LHCN-M2 (cell line): Measurements from ENCODE around the gene TBC1D7.

DNA sequence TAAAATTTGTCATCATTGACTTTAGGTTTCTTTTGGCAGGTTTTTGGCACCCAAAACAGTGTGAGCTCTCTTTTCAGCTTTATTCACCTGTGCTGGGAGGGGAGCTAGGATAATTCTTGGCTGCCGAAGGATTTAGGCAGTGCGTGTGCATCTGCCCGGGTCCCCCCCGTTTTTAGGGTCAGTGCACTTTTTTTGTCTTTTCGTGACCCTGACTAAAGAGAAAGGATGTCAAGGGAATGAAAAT lies 1.0 kb downstream of the EDN1 start:
- RAMPAGE, long total RNA, result no peak

GRCh38 chr6:12313295-12313723 lies 23.1 kb downstream of the EDN1 start:
- RAMPAGE, long total RNA, result no peak

- RAMPAGE, long total RNA, result no peak
Measured at GRCh38 chr6:12336196-12336688, 46.1 kb downstream of the EDN1 start.

DNA sequence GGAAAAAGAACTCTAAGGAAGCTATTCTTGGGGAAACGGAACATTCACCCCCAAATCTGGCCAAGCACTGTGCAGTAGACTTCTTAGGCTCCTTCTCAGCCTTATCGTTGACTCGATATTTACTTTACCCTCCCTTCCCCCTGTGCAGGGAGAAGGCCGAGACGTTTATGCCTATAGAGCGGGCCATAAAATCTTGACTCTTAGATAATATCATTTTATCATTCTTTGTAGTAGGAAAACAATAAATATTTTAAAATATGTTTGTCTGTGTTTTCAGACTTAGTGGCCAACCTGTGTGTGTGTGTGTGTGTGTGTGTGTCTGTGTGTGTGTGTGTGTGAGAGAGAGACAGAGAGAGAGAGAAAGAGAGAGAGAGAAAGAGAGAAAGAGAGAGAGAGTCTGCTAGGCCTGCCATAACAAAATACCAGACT lies 74.1 kb downstream of the EDN1 start:
- RAMPAGE, long total RNA, result no peak

GRCh38 chr6:12749555-12750642 lies 33.3 kb downstream of the PHACTR1 start:
- RAMPAGE, long total RNA, result no peak

DNA sequence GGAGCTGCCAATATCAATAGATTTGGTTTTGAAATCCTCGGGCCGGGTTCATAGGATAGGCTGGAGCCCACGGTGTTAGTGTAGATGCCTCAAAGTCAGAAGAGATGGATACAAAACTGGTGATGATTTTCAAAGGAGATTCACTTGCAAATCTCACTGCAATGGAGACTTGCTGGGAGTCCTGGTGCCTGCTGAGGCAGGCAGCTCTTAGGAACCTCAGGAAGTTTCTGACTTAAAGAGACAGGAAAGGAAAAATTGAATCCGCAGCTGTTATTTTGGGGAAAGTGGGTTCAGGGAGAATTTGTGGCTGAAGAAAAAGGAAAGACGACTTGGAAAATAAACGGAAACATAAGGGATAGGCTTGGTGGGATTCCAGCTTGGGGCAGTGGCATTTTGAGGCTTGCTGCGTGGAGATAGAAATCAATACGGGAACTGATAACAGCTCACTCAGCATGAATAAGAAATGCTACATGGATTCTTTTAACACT lies 241.6 kb downstream of the PHACTR1 start:
- RAMPAGE, long total RNA, result no peak

GRCh38 chr6:13273551-13274421 lies 54.6 kb downstream of the TBC1D7 start:
- RAMPAGE, long total RNA, result no peak

DNA sequence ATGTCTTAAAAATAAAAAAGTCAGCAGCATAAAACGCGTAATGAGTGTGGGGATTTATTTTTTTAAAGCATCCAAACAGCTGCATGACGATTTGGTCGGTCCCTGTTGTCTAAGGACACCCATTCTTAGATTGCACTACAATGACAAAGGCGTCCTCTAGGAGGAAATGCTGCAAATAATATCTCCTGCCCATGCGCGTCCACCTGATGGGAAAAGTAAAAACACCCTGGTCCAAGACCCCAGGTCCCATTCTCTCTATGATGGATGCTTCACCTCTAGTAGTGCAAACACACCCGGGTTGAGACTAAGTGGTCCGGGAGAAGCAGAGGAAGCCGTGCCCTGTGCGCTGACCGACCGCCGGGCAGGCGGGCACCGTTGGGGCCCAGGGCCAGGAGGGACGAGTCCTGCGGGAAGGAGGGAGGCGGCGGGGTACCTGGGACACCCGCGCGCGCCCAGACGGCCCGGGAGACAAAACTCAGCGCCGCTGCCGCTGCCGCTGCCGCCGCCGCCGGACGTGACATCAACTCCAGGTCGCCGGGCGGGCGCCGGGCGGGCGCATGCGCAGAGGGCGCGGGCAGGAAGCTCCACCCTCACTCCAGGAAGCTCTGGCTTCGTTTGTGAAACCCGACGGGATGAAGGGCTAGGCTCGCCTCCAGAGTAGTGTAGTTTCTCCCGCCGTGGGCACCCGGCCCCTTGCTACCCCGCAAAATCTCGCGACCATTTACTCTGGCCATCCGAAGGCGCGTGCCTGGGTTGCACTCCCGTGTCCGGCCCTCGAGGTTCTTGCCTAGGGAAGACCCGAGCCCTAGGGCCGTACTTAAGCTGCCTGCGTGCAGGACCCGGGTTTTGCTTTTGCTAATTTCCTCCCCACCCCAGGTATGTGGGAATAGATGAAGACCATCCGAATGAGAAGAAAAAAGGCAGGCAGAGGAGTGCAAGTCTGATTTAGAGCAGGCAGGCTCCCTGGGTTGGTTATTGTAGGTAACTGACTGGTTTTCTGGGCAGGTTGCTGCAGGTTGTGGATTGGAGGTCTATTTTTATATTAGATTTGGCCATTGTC lies at the start of gene TBC1D7:
Gene TBC1D7, minus strand, starts transcription at position 515 of the 1,060 bp plus-strand sequence.
- RAMPAGE, long total RNA, result no peak

- RAMPAGE, long total RNA, result no peak
Measured at GRCh38 chr6:13406614-13407274, 78.4 kb upstream of the TBC1D7 start.

DNA sequence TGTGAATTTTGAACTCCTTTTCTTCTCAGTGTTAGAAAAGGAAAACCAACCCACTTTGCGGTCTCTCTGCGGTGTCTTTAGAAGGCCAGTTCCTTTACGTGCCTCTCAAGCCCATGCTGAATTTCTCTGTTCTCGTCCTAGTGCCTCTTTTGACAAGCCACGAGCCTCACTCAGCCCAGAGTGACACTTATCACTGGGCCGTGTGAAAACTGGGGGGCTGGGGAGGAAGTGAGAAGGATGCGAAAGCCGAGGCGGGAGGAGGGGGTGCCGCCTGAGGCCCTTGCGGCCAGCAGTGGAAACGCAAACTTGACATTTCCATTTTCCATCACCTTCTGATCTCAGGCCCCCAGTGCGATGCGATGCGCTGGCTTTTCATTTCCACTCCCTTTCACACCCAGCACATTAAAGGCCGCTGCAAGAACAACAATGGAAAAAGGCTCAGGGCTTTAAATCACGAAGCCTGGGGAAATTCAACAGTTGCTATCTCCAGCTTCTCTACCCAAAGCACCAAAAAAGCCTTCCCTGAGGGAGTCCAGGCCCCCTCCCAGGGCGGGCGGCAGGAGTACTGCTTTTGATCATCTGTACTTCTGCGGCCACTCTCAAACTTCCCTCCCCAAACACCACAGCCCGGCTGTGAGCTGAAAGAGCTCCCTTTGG lies 59.1 kb downstream of the GFOD1 start:
- RAMPAGE, long total RNA, result no peak

- RAMPAGE, long total RNA, result no peak
Measured at GRCh38 chr6:13445079-13445809, 42.2 kb downstream of the GFOD1 start.

GRCh38 chr6:13484049-13484549 lies 3.3 kb downstream of the GFOD1 start:
- RAMPAGE, long total RNA, result no peak

DNA sequence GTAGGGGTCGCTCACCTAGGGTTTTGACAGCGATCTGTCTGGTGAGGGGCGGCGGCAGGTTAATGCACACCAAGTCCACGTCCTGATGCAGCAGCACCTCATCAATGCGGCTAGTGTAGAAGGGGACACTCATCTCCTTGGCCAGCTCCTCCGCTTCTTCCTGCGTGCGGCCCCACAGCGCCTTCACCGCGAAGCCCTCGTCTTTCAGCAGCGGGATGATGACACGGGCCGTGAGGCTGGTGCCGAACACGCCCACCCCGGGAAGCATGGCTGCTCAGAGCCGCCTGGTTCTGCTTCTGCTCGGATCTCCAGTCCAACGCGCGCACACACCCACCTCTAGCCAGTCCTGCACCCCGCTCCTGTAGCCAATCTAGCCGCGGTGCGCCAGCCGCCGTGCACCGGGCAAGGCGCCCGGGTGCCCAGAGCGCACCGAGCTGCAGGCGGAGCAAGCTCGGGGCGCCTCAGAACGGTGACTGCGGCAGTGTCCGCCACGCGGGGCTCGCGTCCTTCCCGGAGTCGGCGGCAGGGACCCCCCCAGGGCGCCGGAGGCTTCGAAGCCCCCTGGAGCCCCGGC lies 690 bp downstream of the GFOD1 start:
- RAMPAGE, long total RNA, result no peak

DNA sequence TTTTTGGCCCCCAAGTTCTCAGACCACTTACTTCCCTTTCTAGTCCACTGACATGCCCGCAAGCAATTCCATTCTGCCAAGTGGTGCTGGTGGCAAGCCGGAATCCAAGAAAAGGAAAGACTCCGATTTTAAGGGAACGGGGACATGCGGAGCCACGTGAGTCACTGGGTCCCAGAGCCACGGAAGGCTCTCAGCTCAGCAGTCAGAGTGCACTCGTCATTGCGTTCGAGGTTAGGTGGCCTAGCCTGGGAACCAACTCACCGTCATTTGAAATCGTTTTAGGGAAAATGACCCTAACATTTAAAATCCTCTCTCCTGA lies 738 bp upstream of the SIRT5 start:
- RAMPAGE, long total RNA, result no peak

DNA sequence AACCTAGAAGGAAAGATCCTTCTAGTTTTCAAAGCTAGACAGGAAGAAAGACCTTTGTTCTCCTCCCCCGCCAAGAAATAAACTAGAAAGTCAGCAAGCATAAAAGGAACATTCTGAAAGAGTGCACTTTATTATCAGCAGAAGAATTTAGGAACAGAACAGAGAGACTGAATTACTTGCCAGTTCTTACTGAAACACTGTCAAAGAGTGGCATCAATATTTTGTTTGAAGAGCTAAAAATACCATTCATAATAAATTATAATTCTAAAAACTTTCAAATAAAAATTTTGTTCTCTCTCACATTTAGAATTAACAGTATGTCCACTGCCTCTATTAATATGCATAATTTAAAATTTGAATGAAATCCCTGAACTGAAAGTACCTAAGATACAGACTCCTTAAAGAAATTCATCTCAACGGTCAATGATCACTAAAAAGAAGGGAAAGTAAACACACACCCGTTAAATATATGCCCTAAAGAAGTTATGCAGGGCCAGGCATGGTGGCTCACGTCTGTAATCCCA lies 21.2 kb downstream of the RANBP9 start:
- RAMPAGE, long total RNA, result no peak

DNA sequence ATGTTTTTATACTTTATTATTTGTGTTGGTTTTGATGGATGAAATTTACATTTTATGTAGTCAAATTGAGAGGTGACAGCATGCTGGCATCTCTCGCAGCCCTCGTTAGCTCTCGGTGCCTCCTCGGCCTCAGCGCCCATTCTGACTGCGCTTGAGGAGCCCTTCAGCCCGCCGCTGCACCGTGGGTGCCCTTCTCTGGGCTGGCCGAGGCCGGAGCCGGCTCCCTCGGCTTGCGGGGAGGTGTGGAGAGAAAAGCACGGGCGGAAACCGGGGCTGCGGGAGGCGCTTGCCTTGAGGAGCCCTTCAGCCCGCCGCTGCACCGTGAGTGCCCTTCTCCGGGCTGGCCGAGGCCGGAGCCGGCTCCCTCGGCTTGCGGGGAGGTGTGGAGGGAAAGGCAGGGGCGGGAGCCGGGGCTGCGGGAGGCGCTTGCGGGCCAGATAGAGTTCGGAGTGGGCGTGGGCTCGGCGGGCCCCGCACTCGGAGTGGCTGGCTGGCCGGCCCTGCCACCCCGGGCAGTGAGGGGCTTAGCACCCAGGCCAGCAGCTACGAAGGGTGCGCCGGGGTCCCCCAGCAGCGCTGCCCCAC lies 45.5 kb upstream of the MCUR1 start:
- RAMPAGE, long total RNA, result no peak

DNA sequence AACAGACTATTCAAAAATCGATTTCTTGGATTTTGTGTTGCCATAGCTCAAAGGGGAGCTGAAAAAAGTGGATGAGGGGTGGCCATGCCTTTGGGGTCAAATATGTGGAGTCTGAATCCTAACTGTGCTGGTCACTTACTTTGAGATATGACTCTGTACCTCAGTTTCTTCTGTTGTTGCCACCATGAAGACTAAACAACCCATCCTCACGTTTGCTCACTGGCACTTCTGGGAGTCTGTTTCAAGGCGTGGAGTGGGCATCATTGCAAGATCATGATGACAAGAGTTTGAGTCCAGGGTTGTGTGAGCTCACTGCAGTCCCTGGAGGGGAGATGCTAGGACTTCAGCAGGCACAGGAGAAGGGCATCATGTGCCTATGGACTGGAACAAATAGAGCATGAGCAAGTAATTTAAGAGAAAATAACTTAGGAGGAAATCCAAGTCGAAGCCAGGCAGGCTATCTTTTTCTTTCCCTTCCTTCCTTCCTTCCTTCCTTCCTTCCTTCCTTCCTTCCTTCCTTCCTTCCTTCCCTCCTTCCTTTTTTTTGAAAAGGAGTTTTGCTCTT lies 33.5 kb downstream of the CD83 start:
- RAMPAGE, long total RNA, result no peak

DNA sequence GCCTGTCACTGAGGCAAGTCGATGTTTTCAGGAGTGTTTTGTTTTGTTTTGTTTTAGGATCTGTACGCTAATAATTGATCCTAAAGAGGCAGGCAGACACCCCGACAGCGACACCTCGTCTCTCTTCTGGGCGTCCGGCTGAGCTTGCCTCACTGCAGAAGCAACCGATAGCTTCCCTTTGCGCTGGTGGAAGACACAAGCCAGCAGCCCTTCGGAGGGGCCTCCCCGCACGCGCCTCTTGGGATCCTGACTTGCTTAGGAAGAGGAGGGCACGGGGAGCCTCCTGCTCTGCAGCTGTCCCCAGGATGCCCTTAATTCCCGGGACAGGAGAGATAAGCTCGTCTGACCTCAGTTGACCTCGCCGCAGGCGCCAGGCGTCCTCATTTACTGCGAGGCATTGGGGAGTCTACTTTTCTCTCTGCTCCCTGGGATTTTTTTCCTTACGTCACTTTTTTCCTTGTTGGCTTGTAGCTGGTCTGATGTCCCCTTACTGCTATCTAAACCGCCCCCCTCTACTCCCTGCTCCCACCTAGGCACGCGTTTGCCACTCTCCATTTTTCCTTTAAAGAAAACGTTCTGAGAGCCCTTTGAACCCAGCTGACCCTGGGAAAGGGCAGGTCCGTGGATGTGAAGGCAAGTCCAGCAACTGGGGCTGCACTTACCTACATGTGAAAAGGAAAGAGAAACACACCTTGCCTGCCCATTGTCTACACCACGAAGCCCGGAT lies 94.1 kb downstream of the CD83 start:
- RAMPAGE, long total RNA, result no peak

DNA sequence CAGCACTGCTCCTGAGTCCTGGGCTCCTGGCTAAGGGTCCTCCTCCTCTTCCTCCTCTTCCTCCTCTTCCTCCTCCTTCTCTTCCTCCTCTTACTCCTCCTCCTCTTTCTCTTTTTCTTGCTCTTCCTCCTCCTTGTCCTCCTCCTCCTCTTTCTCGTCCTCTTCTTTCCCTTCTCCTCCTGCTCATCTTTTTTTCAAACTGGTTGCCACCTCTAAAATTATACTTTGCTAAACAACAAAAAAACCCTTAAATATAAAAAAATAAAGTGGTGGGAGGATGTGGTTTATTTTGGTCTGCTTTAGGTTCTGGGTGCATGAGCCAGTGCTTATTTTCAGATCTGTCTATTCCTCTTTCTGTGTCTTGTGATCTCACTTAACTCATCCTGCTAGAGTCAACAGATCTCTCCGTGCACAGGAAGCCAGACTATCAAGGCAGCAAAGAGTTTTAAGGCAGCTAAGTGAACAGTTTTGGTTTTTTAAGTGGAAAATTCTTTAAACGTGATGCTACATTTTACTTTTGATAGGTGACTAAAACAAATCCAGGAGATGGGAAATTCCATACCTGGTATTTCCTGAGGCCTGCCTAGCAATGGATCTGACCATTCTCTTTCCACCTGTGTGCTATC lies 159.4 kb downstream of the CD83 start:
- RAMPAGE, long total RNA, result no peak

- RAMPAGE, long total RNA, result no peak
Measured at GRCh38 chr6:14361189-14361919, 243.8 kb downstream of the CD83 start.